ENCODE measurements around the genes DIO2, FLRT2 and KCNK10.

- CAGE, long polyA plus RNA, result no peak
- RRBS, result no CpG with 5 or more reads among the region's 2 CpGs
Observed at GRCh38 chr14:77763858-77764339, 2.9 kb upstream of the SNW1 start.

GRCh38 chr14:77898864-77899346 lies 99.0 kb downstream of the ADCK1 start:
- CAGE, long polyA plus RNA, result no peak
- RRBS, result no CpG with 5 or more reads among the region's 4 CpGs

DNA sequence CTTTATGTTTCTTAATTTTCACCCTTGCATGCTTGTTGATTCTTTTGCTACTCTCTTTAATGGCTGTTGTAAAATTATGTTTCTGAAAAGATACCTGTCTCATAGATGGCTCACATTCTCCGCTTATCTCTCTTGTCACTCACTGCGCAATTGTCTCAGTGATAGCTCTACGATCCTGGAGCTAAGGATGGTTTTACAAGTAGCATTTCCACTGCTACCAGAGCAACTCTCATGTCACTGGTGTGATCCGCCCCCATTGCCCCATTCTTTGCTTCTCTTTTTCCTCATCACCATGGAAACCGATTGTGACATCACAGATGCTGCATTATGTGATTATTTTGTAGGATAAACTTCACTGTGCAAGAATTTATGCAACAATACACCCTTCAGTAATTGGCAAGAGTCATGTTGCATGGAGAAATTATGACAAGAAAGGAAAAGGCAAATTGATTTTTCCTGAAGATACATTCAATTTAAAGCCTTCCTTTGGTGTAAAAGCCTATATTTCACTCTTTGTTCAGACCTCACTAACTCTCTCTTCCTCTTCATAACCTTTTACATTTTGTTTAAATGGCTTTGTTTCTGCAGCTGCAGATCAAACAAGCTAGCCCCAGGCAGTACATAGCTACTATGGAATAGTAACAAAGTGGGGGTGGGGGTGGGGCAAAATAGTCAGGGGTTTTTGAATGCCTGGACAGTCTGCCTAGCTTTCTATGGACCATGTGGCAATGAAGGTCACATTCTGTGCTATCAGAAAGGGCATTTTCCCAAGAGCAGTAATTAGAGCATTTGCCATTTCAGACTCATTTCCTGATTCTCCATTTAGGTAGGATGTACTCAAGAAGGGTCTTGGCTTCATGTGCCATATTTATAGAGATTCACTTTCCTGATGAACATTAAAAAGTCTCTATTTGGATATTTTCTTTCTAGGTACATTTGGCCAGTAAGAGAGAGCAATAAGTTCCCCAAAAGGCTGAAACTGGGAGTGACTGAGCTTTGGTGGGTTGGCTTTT lies 539.9 kb downstream of the NRXN3 start:
- CAGE, long polyA plus RNA, result no peak
- RRBS, result no CpG with 5 or more reads among the region's 5 CpGs

GRCh38 chr14:80211143-80211891 lies at the start of gene DIO2:
DIO2 (minus strand) TSS chr14:80211504.
- CAGE, long polyA plus RNA, result no peak
- RRBS, result no CpG with 5 or more reads among the region's 16 CpGs

- CAGE, long polyA plus RNA, result no peak
- RRBS, result no CpG with 5 or more reads among the region's 13 CpGs
Observed at GRCh38 chr14:80792534-80793161, 148.9 kb downstream of the CEP128 start.

GRCh38 chr14:80831027-80831510 lies 110.5 kb downstream of the CEP128 start:
- CAGE, long polyA plus RNA, result no peak
- RRBS, result no CpG with 5 or more reads among the region's 4 CpGs

DNA sequence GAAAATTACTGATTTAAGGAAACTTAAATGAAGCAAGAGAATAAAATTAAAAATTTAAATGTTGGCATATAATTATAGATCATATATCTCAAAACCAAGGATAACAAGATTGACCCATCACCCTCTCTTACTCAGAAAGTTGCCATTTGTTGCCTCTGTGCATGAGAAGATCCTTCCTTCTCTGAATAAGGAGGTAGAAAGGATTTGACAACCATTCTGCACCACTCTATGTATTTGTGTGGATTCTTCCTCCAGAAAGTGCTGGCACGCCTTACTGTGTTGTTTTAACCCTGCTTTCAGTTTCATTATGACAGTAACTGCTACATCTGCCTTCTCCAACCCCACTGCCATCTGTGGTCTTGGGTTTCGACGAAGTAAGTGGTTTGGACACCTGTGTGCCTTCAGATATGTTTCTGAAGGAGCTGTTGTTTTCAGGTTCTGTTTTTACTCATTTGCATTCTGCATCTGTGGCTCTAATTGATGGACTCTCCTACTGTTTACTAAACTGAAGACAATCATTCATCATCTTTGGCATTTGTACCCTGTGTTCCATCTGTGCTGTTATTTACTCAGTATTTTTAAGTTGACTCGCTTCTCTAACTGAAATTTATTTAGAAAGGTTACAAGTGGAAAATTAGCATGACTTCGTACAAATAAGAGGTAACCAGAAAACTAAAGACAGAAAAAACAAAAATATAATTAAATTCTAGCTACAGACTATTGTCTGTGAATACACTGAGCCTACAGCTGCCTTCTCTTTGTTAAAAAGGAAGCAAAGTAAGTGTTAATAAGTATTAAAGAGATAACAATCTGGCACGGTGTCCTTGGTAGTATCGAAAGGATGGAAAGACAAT lies 4.1 kb downstream of the TSHR start:
- CAGE, long polyA plus RNA, result no peak
- RRBS, result no CpG with 5 or more reads among the region's 7 CpGs

- CAGE, long polyA plus RNA, result no peak
- RRBS, result no CpG with 5 or more reads among the region's 2 CpGs
Observed at GRCh38 chr14:81166118-81166545, 54.6 kb downstream of the GTF2A1 start.

GRCh38 chr14:81203895-81204412 lies 16.8 kb downstream of the GTF2A1 start:
- CAGE, long polyA plus RNA, result no peak
- RRBS, result no CpG with 5 or more reads among the region's 2 CpGs

DNA sequence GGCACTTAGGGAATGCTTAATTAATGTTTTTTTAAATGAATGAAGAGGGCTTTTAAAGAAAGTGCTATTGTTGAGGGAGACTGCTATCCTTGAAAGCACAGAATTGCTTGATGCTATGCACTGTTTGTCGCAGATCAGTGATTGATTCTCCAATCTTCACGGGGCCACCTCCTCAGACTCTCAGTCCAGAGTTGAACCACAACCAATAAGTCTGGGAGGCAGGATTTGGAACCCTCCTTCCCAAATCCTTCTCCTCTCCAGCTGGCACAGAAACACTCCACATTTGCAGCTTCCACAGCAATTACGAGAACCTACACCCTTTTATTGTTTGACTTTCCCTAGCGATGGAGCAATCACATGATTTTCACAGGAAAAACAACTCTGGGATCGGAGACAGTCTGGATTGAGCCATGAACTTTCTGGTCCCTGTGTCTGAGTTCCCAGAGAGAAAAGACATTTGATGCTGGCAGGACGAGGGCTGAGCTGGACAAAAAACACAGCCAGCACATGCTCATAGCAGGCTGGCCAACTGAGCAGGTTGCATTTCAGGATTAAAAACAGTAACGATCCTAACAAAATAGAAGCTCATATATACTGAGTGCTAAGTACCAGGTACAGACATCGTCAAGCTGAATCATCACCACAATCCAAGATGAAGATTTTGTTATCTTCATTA lies 49.0 kb upstream of the STON2 start:
- CAGE, long polyA plus RNA, result no peak
- RRBS, result no CpG with 5 or more reads among the region's 8 CpGs

GRCh38 chr14:82387394-82387854 lies 853.8 kb upstream of the SEL1L start:
- CAGE, long polyA plus RNA, result no peak
- RRBS, result no CpG with 5 or more reads among the region's 3 CpGs

DNA sequence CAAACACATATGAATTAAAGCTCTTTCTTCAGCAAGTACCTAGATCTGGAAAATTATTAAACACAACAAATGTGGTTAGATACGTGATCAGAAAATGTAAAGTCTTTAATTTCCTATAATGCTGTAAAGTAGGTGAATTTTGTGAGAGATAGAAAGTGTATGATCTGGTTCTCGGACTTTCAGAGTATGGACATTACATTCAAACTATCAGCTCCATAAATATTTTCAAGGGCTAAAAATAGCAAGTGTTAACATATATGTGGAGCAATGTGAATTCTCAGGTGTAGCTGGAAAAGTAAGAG lies 1367.3 kb upstream of the SEL1L start:
- CAGE, long polyA plus RNA, result no peak
- RRBS, result no CpG with 5 or more reads among the region's 2 CpGs

- CAGE, long polyA plus RNA, result no peak
- RRBS, result no CpG with 5 or more reads among the region's 3 CpGs
Observed at GRCh38 chr14:83556583-83556828, 1973.4 kb upstream of the FLRT2 start.

GRCh38 chr14:84657684-84658096 lies 872.3 kb upstream of the FLRT2 start:
- CAGE, long polyA plus RNA, result no peak

DNA sequence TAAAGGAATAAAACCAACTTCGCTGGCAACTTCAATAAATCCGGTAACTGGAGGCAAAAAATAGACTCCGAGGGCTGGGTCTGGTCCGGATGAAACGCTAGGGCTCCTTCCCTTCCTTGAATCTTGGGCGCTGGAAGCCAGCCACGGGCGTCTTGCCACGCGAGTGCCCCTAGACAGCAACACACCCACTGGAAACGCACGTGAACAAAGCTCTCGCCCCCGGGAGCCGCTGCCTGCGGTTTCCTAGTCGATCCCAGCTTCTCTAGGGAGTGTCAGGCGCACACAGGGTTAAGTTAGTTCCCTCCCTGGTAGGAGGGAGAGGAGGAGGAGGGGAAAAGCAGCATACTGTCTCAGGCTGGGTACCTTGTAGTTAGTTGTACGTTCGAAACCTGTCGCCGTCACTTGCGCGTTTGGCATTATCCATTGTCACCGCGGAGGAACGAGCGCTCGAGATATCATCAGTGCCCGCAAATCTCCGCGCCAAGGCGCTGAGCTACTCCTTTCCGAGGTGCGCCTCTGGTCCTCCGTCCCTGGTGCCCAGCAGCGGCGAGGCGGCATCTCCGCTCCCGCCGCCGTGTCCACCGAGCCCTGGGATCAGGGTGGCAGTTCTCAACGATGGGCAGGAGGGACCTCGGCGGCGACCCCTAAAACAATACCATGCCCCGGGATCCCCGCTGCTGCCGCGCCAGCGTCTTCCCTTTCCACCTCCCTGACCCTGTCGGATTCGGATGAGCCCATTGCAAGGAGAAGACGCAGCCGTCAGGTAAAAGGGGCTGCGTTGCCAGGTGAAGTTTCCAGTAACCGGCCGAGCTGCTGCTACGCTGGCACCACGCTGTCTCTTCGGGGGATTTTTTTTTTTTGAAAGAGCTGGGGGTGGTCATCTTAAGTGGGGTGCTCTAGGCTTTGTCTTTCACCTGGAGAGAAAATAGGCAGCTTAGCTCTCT lies at the start of gene FLRT2:
FLRT2 (plus strand) TSS at position 373 of the 944 bp plus-strand sequence.
- CAGE, long polyA plus RNA, result start-site peak on the plus strand centred at position 374 of the sequence, 11 bp wide, 187 and 225 reads in 2 replicates
- RRBS, result no CpG with 5 or more reads among the region's 63 CpGs

GRCh38 chr14:87164159-87164736 lies 828.7 kb downstream of the GALC start:
- CAGE, long polyA plus RNA, result no peak
- RRBS, result no CpG with 5 or more reads among the region's 9 CpGs

GRCh38 chr14:87989624-87990487 lies 3.1 kb downstream of the GALC start:
- CAGE, long polyA plus RNA, result no peak
- RRBS, result no CpG with 5 or more reads among the region's 7 CpGs

GRCh38 chr14:88049416-88049758 lies 44.5 kb downstream of the GPR65 start:
- CAGE, long polyA plus RNA, result no peak
- RRBS, result no CpG with 5 or more reads among the region's 1 CpG

- CAGE, long polyA plus RNA, result no peak
- RRBS, result 2% methylated on average over 13 of the region's 21 CpGs
Observed at GRCh38 chr14:88323161-88323329, at the start of gene KCNK10. KCNK10 (minus strand) TSS chr14:88323269.

GRCh38 chr14:88384634-88385044 lies 818 bp upstream of the SPATA7 start:
- CAGE, long polyA plus RNA, result no peak
- RRBS, result no CpG with 5 or more reads among the region's 3 CpGs